SK-N-MC (cell line): ENCODE measurements around a stretch of chr18.

GRCh38 chr18:62498905-62499188, 24.0 kb upstream of the ZCCHC2 start:
- RRBS = no CpG with 5 or more reads among the region's 4 CpGs

DNA sequence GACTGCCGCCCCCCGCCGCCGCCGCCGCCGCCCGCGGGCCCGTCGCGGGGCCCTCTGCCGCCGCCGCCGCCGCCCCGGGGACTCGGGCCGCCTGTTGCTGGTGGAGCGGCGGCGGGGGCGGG, 578 bp downstream of the ZCCHC2 start:
- RRBS = 2% methylated on average over 14 of the region's 24 CpGs

DNA sequence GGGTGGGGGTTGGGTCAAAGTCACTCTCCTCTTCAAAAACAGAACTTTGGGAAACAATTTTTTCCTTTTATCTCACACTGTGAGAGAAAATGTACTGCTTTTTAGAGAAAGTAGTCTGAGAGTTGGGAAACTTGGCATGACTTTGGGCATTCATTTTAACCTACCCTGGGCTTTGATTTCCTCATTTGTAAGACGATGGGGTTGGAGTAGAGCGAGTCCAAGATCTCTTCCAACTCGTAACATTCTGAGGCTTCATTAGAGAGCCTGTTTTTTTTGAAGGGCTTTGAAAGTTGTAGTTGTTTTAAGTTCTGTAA, 8.3 kb downstream of the PHLPP1 start:
- RRBS = no CpG with 5 or more reads among the region's 3 CpGs

DNA sequence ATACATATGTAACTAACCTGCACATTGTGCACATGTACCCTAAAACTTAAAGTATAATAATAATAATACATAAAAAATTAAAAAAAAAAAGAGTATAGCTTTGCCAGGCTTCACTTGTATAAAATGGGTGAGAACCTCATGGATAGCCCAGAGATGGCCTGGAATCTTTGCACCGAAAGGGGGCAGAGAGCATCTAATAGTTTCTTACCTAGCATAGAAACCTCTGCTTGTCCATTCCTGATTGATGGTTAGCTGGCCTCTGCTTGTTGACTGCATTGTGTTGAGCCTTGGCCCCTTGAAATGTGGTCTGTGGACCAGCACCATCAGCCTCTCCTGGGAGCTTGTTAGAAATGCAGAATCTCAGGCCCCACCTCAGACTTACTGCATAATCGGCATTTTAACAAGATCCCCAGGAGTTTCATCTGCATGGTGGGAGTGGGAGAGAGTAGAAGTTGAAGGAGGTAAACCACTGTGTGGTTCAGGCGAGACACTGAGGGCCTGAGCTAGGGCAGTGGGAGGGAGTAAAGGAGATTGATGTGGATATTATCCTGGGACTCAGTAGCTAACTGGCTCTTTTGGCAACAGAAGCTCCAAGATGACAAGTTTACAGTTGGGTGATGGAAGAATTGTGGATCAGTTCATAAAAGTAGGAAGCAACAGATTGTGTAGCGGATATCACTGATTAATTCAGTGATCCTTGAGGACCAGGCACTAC, 20.7 kb downstream of the PHLPP1 start:
- RRBS = no CpG with 5 or more reads among the region's 4 CpGs

DNA sequence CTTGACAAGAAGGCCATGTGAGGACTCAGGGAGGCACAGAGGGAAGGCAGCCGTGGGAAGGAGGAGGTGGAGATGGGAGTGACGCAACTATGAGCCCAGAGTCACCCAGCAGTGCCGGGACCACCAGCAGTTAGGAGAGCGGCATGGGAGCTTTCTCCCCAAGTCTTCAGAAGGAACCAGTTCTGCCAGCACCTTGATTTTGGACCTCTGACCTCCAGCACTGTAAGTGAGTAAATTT, 257.2 kb downstream of the BCL2 start:
- RRBS = no CpG with 5 or more reads among the region's 4 CpGs

DNA sequence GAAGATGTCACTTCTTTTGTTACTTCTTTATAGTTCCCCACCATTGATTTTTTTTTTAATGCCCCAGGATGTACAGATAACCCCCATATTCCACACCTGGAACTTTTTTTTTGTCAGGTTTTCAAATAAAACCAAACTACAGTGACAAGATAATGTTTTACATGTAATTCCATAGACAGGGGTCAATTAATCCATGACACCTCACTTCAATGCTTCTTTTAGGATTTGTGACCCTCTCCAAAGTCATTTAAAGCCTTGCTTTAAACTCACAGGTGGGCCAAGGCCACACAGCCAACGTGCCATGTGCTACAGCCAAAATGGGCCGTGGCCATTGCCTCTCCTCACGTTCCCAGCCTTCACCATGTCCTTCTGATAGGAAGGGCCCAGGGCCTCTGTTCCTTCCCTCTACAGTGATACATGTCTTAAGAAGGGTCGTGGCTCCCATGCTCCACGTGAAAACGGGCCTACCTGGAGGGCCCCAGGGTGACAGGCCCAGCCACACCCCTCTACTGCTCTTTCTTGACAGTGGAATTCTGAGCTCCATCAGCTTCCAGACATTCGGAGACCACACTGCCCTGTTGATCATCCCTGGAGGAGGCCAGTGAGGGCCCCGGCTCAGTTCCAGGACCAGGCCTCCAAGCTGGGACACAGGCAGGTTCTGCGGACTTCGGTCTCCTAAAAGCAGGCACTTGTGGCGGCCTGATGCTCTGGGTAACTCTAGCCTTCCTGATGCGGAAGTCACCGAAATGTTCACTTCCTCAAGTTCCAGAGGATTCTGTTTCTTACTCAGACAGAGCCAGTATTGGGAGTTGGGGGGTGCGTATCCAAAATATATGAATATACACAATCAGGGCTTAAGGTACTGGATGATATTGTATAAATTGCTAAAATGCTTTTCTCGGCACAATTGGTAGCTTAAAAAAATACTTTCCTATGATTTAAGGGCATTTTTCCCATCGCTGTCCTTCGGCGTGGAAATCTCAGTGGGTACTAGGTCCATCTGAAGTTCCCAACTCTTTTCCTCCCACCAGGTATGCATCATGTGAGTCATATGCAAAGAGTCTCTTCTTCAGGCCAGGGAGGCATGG, 192.2 kb downstream of the BCL2 start:
- RRBS = no CpG with 5 or more reads among the region's 18 CpGs

DNA sequence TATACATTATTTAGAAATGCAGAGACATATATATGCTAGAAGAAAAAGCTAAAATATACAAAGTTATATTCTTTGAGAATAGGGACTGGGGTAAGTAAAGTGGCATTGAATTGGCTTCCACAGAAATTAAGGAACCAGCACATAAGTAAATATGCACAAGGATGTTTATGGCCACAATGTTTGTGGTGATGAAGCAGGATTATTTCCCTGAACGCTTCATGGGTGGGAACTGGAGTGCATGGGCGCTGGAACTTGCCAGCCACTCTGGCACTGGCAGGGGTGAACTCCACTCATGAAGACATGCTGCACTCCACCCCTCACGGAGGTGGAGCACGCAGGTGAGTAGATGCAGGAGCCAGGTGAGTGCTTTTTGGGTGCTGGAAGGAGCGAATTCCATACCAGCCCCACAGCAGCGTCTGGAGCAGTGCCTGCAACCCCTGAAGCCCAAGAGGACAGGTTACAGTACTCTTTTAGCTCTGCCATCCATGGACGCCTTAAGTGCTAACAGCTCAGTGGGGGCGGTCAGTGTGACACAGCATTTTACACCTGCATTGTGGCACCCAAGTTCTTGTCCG, 94.1 kb downstream of the BCL2 start:
- RRBS = no CpG with 5 or more reads among the region's 9 CpGs

DNA sequence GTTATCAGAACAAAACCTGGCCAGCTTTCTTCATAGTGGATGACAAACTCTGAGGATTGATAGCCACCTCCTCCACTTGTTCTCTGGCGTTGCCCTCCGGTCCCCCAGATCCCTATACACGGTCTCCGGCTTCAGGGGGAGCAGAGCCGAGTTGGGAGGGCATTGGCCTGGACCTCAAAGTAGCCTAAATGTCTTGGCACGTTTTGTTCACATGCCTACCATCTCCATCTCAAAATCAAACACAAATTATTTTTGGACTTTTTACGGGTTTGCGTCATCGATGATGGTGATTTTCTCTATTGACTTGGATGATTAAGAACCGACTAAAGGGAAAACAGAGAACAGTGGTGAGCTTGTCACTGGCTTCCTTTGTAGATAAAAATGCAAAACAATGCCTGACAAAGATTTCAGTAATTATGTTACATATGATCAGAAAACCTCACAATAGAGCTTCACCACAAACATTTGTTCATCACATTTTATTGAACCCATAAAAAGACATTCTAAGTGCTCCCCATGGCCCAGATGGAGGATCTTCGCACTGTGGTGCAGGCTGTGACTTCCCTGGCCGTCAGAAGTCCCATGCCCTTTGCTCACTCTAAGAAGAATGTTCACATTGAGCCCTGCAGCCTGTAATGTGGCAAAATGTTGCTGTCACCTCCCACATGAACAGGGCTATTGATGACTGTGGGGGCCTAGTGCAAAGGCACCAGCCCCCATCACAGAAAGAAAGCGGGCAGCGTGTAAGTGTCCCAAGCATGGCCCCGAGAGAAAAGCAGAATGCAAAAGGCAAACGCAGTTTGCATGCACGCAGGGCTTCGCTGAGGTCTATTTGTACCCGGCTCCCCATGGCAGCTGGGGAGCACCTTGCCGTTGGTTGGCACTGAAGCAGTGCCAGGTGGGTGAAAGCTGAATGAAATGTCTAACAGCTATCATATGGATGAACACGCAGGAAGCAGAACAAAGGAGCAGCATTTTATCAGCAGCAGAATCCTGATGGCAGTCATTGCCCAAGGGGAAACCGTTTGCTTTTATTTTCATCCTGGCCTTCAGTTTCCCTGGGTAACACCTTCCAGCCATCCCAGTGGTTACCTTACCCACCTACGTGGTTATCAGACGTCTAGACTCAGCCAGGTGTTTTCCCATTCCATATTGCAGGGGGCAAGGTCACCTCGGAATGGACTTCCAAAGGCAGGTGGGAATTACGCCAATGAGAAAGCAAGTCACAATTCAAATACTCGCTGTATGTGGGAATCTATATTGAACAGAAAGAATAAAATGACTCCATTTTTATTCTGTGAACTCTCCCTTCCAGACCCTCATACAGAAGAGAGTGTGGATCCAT, 60.5 kb downstream of the BCL2 start:
- RRBS = no CpG with 5 or more reads among the region's 27 CpGs

- RRBS = no CpG with 5 or more reads among the region's 10 CpGs
These were observed 35.3 kb downstream of the BCL2 start for GRCh38 chr18:63284023-63284863.

- RRBS = no CpG with 5 or more reads among the region's 4 CpGs
These were observed 16.4 kb downstream of the VPS4B start for GRCh38 chr18:63405954-63406261.

DNA sequence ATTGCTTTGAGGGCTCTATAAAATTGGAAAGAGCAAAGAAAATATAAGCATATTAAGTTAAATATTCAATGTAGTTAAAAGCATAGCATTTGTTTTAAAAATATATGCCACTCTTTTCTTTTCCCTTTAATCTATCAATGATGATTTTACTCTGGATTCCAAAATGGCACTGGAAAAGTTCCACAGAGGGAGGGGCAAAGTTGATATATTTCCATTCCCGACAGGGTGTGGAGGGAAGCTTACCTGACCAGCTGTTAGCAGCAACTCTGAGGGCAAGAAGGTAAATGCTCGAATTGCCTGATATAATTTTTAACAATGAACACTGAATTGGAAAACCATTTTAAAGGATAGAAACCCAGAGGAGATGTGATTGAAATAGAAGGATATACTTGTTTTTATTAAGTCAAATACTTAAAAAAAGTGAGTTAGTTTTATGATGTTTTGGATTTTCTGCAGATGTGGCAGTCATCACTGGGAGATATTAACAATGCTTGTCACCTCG, 4.6 kb downstream of the SERPINB12 start:
- RRBS = no CpG with 5 or more reads among the region's 3 CpGs

DNA sequence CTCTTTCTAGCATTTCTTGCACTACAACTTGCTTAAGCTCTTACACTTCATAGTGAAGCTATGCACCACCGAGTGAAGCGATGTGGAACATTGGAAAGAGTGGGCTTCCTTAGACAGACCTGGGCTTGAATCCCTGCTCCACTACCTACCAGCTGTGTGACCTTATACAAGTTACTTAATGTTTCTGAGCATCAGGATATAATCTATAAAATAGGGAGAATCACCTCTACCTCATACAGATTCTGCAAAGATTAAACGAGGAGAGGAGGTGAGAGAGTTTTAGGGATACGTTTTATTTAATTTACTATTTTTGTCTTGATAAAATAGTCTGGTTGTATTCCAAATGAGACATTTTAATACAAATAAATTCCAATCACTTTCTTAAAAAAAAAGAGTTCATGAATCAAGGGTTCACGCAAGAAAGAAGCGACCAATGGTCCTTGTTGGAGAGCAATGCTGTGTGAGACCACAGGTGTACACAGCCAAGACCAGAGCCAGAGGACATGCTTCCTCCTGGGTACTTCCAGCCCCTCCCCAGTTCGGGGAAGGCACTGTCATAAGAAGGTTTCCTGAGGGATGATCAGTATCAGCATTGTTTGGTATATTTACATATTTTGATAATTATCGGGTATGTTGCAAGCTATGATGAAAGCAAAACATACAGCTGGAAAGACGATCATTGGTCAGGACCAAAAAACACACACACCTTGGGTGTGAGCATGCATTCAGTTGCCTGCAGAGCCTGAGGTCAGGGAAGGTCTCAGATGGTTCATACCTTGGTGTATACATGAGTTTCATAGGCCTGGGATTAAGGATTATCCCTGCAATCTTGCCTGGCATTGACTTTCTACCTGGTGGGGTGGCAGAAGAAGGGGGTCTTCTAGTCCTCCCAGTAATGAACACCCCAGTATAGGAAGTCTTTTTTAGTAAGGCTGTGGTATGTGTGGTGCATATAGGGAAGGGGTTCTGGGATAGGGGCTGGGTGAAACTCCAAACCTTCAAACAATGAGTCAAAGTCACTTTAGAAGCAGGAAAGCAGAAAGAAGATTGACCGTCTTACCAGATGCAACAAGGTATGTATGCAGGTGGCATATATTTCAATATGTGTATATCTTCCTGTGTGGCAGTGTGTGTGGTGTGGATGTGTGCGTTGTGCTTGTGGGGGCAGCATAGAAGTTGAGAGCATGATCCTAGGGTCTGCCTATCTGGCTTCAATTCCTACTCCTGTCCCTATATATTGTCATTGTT, 2.7 kb downstream of the SERPINB2 start:
- RRBS = no CpG with 5 or more reads among the region's 11 CpGs

DNA sequence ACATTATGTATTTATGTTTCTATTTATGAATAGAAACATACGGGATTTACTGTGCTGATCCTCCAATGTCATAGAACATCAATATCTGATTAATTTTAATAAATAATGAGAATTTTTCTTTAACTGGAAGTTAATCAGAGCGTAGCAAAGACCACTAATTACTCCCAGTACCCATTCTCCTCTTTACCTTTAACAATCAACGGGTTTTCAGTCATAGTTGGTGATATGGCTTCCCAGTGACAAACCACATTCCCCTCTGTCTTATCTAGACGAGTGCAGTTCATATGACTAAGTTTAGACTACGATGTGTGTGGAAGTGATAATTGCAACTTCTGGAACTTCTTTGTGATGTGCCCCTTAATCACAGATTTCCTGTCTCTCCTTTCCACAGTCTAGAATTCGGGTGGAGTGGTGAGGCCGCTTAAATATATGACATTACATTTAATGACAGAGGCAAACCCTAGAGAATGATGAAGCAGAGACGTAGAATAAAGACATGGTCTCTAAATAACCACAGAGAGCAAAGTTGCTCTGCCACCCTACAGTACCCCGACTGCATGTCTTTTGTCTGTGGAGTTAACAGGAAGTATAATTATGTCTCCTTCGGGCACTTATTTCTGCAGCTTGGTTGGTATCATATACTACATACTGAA, 693.3 kb upstream of the CDH7 start:
- RRBS = no CpG with 5 or more reads among the region's 10 CpGs

- RRBS = 64% methylated on average over 4 of the region's 19 CpGs
These were observed 517 bp downstream of the CDH7 start for GRCh38 chr18:65751324-65751733.

GRCh38 chr18:66523238-66523583, 80.7 kb downstream of the CDH19 start:
- RRBS = no CpG with 5 or more reads among the region's 6 CpGs

- RRBS = no CpG with 5 or more reads among the region's 6 CpGs
These were observed 439.3 kb downstream of the DSEL start for GRCh38 chr18:67077194-67077579.

DNA sequence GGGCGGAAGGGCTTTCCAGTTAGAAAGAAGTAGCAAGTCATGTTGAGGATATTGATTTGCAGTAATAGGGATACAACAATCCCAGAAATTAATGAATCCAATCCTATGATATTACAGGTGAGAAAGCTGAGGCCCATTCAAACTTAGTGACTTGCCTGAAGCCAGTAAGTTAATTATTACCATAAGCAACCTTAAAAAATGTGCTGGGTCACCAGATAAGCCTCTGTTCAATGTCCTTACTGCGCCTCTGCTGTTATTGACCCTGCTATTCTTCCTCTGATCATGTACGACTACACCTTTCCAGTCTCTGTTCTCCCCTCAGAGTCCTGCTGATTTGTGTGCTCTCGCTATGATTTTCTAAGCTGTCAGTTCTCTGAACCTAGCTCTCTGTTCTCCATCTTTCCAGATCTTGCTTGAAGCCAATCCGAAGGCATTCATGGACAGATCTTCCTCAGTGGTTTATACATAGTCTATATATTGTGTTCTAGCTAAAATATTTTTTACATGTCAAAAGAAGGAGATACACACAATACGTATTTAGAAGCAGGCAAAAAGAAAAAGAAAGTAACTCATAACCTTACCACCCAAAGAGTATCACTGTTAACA, 370.6 kb downstream of the DSEL start:
- RRBS = no CpG with 5 or more reads among the region's 6 CpGs

GRCh38 chr18:67244138-67244413, 272.4 kb downstream of the DSEL start:
- RRBS = no CpG with 5 or more reads among the region's 2 CpGs

GRCh38 chr18:69401228-69401409, 431 bp downstream of the DOK6 start:
- RRBS = 8% methylated on average over 3 of the region's 15 CpGs

DNA sequence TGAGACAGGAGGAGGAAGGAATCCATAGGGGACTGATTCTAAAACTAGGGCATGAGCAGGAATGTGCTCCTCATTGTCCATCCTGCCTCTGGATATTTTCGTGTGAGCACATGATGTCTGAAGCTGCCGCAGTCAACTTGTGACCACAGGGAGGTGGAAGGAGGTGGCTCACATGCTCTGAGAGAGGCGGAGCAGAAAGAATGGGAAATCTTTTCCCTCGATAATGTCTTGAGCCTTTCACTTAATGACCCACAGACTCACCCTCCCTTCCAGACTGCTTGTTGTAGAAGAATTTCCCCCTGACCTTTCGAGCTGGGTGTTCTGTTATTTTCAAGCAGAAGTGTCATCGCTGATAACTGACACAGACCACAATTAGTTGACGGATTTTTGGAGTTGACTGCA, 29.1 kb upstream of the RTTN start:
- RRBS = no CpG with 5 or more reads among the region's 7 CpGs